Type B pancreatic cell (in vitro differentiated cells): ENCODE measurements around the gene DMP1.

DNA sequence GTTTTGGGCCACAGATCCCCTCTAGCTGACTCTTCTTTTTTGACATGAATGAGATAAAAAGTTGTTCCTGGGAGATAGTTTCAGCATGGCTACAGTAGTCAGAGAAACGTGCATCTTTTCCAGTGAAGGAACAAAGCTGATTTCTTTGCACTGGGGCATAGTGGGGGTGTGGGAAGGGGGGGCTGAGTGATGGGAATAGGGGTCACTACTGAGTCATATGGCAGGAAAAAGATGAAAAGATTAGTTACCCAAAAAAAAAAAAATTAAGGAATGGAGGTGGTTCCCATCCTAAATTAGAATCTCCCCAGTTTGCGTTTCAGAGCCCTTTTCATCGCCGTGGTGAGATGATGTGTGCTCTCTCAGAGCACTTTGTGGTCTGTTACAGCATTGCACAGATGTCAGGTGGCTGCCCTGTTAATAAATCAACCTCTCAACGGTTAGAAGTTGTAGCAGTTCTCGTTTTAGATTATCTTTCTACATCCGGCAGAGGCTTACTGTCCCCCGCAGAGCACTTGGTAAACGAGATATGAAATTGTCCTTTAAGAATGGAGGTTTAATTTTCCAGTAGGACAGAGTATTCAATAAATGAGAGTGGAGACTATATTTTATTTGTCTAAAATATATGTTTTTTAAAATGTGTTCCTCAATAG lies 26.7 kb downstream of the AFF1 start:
- PRO-cap: no peak

GRCh38 chr4:87011623-87012118 lies 76.9 kb downstream of the AFF1 start:
- PRO-cap: no peak

GRCh38 chr4:87017472-87018517 lies 83.0 kb downstream of the AFF1 start:
- PRO-cap: no peak

DNA sequence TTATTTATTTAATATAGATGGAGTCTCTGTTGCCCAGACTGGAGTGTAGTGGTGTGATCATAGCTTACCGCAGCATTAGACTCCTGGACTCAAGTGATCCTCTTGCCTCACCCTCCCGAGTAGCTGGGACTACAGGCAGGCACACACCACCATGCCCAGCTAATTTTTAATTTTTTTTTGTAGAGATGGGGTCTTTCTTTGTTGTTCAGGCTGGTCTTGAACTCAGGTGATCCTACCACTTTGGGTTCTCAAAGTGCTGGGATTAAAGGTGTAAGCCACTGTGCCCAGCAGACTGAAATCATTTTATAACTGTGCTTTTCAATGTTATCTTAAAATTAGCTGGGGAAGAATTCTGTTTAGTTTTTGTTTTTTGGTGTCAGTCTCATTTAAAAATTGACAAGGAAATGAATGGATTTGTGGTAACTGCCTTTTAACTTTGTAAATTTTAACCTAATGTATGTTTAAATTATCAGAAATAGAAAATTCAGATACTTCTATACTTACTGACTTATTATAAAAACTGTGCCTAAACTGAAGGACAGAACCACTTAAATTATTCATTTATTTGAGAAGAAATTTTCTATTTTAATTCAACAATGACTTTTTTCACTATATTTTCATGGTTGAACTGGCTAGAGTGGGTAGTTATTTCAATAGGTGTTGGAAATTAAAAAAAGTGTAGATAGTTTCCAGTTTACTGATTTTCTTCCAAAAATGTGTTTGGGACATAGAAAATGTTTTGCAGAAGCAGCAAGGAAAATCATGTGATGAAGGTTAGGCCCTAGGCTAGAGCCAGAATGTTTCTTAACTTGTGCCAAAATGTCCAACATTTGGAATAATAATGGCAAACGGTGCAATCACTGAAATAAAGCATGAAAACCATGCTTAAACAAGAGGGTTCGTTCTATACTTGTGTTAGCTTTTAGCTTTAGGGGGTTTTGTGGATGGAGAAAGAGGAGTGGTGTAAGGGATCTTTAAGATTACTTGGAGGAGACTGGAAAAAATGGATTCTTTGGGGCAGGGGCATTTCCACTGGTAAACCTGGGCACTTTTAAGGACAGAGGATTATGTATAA lies 88.4 kb downstream of the AFF1 start:
- PRO-cap: no peak

- PRO-cap: no peak
Measured at GRCh38 chr4:87038712-87039279, 104.0 kb downstream of the AFF1 start.

DNA sequence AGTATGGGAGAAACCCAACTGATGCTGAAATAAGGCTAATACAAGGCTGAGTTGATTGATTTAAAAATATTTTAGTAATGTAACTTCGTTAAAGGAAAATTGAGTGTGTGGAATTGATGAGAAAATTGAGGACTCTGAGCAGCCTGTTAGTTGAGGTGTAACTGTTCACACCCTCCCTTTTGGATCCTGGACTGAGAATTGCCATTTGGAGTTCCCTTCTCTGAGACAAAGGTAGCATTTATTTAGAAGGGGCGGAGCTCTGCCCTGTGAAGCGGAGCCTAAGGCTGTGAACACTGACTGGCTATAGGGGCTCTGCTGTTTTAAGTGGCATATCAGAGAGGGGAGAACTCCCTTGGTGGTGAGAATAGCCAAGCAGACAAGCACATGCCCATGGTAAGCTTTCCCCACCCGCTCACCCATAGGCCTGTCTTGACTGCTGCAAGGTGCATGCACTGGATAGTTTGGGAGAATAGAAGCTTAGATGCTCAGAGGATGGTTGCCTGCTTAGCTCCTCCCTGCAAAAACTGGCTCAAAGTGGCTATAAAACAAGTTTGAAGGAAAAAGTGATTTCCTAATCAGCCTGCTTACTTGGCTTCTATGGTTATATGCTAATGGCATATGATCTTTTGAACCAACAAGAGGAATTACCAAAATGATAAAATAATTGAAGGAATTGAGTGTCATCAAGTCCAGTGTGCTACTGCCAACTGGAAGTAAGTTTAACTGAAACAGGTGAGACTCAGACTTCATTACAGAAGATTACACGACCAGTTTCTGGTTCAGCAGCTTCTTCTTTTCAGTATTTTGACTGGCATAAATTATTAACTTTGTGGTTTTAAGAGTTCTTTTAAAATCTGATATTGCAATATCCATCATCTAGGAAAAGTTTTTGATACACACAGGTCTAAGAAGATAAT lies 108.3 kb downstream of the AFF1 start:
- PRO-cap: no peak

GRCh38 chr4:87064777-87065463 lies 130.1 kb downstream of the AFF1 start:
- PRO-cap: no peak

GRCh38 chr4:87122182-87122655 lies 98.2 kb downstream of the KLHL8 start:
- PRO-cap: no peak

- PRO-cap: no peak
Measured at GRCh38 chr4:87125604-87126494, 94.6 kb downstream of the KLHL8 start.

GRCh38 chr4:87144357-87145374 lies 75.8 kb downstream of the KLHL8 start:
- PRO-cap: no peak

DNA sequence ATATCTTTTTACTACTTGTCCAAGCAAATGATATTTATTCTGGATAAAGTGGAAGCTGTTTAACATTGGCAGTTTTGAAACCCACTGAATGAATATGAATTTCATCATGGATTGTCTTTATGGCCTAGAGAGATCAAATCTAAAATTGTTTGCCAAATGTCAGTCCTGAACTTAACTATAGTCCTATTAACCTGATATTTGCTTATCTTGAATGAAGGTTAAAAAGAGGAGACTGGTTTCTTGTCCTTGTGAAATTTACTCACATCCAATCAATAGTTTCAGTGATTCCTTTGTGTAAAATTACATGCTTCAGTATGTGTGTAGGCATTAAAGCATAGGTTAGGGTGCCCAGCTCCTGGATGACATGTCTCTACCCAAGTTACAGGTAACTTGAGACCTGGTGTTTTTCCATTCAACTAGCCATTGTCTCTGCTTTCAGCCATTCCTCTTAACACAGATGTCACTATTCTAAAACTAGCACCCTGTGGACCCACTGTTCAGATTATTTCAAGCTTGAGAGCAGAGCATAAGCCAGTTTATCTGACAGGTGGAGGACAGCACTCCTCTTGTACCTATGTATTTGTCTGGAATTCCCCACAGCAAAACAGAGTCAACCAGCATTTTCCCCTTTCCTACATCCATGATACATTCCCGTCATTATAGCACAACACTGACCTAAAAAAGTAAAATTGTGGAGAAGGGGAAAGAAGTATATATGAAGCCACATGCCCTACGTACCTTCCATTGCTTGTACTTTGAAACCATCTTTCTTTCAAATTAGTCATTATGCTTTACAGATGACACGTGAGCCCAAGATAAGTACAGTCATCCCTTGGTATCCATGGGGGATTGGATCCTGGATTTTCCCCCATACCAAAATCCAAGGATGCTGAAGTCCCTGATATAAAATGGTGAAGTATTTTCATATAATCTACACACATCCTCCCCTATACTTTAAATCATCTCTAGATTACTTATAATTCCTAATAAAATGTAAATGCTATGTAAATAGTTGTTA lies 73.5 kb downstream of the KLHL8 start:
- PRO-cap: no peak

DNA sequence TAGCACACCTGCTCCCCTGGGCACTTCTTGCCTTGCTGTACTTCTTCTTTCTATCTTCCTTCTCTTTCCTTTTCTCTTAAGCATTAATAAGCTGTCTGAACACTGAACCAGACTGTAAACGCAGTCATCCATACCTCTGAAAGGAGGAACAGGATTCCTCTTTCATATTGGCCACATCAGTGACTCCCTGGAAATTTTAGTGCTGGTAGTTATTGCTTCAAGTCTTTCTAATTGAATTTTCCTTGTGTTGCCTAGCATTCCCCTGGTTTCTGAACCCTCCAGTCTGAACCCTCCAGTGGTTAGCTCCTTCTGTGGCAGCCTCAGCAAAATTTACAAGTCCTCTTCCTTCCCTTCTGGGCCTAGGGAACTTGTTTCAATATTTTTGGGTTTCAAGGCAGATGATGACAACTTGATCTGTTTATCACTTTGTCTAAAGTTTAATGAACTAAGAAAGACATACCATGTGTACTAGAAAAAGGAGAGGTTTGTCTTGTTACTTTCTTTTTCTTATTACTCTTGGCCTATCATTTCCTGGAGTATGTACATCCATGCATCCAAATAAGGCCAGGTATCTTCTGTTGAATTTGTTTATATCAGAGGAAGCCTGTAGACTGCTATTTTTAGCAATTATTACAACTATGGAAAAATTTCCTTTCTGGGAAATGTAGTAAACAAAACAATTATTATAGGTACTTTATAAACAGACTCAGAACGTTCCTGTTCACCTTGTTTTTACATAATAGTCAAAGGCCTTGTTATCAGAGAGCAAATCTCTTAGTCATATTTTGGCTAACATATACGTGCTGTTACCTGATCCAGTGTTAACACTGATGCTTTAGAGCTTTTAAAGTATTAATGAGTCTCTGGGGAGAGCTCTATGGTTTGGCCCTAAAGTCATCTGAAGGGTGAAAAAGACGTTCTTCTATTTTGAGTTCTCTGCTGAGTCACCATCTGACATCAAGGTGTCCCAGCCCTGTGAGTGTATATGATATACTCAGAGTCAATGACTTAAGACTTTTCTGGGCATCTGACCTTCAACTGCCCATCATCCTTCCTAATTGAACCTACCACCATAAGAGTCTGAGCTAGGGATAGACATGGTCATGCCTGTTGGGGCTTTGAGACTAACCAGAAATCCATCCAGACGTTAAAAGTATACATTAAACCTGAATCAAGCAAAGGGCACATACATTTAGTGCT lies 7.5 kb downstream of the SPARCL1 start:
- PRO-cap: no peak

DNA sequence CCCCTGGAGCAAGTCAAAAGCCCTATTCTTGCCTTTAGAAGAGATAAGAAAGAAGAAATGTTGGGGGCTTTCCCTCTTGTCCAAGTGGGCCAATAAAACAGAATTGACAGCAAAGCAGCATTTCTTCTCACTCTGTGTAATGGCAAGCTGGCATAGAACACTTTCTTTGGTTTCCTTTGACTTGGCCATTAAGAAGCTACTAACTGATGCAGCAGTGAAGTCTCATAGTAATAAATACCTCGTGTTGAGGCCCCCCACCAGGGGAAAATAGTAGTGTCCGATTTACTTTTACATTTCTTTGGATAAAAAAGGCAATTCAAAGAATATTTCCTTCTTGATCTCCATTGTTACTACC lies 3.2 kb downstream of the SPARCL1 start:
- PRO-cap: no peak

GRCh38 chr4:87529799-87530249 lies 648 bp upstream of the SPARCL1 start:
- PRO-cap: no peak

GRCh38 chr4:87540416-87541065 lies 11.4 kb upstream of the SPARCL1 start:
- PRO-cap: no peak

GRCh38 chr4:87649887-87650494 lies at the start of gene DMP1:
Gene DMP1, plus strand, starts transcription at chr4:87650280.
- PRO-cap: no peak

GRCh38 chr4:87835236-87835415 lies 2.4 kb downstream of the MEPE start:
- PRO-cap: no peak

DNA sequence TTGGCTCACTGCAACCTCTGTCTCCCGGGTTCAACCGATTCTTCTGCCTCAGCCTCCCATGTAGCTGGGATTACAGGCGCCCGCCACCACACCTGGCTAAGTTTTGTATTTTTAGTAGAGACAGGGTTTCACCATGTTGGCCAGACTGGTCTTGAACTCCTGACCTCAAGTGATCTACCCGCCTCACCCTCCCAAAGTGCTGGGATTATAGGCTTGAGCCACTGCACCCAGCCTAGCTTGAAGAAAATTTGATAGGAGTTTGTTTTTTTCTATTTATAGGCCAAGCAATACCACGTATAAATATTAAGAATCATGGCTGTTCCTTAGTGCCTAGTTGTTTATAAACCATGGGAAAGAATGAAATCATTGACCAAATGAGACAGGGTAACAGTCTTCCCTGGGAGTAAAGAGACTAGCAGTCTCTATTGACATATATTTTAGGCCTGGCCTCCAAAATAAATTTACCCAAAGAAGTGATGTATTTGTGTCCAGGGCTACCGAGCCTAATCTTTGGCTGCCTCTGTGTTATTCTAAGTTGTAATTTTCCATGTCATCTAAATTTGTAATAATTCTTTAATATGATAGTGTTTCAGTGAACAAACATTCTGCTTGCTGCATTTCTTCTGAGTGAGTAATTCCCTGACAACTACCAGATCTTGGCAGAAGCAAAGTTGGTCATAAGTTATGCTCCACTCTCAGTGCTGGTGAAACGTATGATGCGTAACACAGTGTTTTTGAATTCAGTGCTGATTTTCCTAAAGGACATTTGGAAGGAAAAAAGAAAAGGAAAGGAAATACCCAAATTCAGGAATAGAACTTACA lies 10.3 kb downstream of the PKD2 start:
- PRO-cap: no peak

DNA sequence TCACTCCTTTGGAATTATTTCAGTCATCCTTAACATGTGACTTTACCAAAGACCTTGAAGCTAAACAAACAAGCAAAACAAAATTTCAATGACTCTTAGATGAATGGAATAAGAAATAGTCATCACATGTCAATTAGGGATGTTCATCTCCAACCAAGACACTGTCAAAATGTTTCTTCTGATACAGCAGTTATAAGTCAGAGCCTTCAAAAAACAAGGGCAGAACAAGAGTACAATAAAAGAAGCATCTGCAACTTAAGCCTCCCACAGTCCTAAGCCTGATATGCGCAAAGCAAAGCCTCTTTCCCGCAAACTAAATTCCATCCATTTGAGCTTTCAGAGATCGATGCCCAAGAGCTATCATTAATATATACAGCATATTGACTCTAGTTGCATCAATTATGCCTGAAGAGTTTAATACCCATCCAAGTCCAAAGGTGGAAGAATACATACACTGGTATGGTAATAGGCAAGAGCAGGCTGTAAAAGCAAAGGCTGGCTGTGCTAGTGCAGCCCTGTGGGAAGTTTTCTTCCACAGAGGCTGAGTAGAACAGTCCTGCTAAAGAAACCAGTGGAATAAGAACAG lies 2.3 kb downstream of the PIGY start:
- PRO-cap: no peak

DNA sequence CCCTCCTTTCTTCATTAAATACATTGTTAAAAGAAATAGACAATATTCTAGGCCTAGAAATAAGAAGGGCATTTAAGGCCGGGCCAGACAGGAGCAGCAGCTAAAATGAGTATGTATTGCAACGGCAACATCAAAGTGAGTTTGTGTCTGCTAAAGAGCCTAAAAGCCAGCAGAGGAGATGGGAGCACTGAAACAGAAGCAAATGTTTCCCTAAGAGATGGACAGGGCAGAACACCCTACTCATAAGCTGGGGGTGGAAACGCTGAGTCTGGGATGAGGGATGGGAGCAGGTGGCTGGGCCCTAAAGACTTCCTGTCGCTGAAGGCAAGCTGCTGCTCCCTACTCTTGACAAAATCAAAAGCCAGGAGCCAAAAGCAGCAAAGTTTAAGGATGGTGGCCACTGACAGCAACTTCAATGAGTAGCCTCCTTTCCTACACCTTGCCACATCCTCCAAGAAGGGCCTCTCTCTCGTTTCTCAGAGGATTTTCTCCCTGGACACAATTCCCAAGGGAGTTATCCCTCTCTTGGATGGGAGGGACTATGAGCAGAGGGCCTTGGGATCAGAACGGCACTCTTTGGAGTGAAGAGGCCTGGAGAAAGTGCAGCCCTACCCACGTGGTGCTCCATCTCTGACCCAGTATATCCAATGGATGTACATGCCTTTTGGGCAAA lies 40.6 kb upstream of the NAP1L5 start:
- PRO-cap: no peak